Pulmonary artery (tissue), 1 donor: ENCODE data around the genes HOPX and ODAM.

DNA sequence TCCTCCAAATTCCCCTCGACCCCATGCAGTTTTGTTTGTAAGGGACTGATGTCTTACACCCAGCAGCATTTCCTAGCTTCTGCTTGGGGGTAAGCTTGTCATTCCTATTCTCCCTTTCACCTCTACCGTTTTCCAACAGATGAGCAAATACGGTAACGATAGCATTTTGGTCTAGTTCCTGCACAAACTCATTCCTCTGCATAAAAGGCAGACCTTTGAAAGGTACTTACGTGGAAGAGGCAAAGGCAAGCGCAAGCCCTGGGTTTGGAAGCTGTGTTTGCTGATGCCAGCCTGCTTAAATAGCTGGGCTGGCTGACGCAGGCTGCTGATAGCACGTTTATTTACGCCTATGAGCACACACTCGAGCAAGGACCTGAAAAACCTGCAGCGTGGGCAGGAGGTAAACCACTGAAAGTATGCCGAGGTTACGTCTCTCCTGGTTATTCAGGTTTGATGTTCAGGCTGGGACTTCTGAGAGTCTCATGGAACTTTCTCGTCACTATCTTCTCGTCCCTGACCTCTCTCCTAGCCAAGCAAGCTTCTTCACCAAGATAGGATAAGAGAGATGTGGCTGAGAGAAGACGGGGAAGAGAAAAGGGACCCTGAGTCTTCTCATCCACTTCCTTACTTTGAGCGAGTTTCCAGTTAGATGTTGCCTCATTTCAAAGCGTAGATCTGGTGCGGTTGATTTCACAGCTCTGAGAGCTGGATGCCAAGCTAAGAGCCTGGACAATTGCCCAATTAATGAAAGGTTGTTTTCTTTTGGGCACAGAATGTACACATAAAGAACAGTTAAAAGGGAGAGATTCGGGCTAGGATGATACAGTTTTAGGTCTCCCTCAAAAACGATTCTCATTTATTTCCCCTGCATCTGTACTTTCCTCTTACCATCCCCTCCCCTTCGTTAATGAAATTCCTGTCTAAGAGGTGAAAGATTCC, at the start of gene HOPX:
Gene HOPX (minus strand): TSS at position 272 of the 939 bp plus-strand sequence.
- PRO-cap, result no peak

DNA sequence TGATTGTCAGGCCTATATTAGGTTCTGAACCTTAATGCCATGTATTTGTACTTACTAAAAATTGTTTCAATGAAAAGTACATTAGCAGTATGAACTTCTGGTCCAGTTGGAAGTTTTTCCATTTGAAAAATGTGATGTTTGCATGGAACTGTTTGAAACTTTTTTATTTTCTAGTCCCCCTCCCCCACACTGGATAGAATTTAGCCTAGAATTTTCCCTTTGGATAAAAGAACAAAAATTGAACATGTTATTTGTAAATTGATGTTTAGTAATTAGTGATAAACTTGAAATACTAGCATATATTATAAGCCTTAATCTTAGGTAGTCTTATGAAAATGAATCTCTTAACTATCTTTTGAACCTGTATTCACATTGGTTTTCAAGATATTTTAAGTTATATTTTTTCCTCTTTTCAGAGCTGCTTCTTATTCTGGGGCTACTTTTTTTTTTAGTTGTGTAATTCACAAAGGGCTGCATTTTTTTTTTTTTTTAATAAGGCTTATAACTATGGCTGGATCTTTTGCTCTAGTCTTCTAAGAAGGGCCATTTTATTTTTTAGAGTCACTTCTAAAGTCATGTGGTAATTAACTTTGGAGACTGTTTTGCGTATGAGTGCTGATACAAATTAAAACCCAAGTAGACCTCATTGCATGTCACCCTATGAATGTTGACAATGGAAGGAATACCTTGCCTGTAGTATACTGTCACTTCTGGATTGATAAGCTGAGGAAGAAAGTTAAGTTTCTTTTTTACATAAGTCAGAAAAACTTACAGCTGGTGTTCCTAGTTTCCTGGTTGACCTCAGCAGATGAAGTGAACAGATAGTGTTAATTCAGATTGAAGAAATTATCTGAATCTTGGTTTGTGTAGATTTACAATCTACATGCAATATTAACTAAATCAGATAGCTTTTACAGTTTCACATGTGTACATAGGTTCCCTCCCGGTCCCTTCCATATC, 27.1 kb downstream of the REST start:
- PRO-cap, result no peak

GRCh38 chr4:56957994-56958634, 19.3 kb downstream of the NOA1 start:
- PRO-cap, result no peak

DNA sequence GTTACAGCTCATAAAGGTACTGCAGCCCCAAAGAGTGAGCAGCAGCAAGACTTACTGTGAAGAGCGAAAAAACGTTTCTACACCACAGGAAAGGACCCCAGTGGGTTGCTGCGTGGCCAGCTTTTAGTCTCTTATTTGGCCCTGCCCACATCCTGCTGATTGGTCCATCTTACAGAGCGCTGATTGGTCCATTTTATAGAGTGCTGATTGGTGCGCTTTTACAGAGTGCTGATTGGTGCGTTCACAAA, 1014.7 kb upstream of the IGFBP7 start:
- PRO-cap, result no peak

DNA sequence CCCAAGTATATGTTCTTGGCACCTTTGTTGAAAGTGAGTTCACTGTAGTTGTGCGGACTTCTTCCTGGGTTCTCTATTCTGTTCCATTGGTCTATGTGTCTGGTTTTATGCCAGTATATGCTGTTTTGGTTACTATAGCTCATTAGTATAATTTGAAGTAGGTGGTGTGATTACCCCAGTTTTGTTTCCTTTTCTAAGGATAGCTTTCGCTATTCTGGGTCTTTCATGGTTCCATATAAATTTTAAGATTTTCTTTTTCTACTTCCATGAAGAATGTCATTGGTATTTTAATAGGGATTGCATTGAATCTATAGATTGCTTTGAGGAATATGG, 635.2 kb upstream of the ADGRL3 start:
- PRO-cap, result unidirectional peak, minus-strand start at position 68 of the sequence

DNA sequence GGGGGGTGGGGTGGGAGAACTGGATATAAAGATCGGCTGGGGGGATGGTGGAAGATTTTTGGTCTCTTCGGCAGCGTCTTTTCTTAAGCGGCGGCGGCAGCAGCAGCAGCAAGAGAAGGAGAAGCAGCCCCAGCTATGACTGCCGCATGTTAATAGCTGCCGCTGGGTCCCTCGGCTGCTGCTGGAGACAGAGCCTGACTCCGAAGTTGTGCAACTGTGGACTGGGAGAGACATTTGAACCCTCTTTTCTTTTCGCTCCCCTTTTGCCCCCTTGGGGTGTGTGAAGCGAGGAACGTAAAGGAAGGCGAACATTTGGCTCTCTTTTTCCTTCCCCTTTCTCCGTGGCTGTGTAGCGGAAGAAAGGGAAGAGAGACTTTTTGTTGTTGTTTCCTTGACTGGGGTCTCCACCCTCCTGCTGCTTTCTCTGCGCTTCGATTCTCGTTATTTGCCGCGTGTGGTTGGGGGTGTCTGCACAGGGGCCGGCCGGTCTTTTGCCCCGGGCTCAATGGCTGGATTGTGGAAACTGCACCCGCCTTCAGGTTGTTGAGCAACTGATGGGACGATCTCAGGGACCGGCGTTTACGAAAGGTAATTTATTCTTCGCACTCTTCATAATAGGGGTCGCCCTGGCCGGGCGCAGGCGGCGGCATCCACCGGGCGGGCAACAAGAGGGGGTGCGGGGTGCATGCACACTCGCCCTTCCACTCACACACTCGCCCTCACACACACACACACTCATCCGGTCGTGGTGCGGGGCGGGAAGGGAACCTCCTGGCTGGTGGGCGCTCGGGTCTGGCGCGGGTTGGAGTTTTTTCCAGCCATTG, 1.3 kb downstream of the ADGRL3 start:
- PRO-cap, result no peak

- PRO-cap, result no peak
Observed at GRCh38 chr4:62437117-62437379, 1236.9 kb downstream of the ADGRL3 start.

DNA sequence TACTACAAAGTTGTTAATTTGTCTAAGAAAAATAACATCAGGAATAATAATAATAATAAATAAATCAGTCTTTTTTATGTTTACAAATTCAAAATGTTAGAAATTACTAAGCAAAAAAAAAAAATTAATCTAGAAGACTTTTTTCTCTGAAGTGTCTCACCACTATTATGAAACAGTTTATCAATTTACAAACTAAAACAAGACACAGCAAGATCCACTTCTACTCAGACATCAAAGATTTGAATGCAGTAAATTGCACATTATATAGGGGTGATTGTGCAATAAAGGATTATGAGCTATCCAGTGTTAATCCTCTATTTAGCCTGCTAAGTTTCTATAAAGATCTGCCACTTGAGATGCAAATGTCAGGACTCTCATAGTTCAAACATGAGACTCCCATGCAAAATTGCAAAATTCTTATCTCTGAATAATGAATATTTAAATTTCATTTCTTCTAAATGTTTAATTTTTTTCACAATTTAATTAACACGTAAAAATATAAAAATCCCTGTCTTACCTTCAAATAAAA, 2.3 kb downstream of the TECRL start:
- PRO-cap, result no peak

GRCh38 chr4:65241238-65242161, 428.8 kb downstream of the EPHA5 start:
- PRO-cap, result no peak

DNA sequence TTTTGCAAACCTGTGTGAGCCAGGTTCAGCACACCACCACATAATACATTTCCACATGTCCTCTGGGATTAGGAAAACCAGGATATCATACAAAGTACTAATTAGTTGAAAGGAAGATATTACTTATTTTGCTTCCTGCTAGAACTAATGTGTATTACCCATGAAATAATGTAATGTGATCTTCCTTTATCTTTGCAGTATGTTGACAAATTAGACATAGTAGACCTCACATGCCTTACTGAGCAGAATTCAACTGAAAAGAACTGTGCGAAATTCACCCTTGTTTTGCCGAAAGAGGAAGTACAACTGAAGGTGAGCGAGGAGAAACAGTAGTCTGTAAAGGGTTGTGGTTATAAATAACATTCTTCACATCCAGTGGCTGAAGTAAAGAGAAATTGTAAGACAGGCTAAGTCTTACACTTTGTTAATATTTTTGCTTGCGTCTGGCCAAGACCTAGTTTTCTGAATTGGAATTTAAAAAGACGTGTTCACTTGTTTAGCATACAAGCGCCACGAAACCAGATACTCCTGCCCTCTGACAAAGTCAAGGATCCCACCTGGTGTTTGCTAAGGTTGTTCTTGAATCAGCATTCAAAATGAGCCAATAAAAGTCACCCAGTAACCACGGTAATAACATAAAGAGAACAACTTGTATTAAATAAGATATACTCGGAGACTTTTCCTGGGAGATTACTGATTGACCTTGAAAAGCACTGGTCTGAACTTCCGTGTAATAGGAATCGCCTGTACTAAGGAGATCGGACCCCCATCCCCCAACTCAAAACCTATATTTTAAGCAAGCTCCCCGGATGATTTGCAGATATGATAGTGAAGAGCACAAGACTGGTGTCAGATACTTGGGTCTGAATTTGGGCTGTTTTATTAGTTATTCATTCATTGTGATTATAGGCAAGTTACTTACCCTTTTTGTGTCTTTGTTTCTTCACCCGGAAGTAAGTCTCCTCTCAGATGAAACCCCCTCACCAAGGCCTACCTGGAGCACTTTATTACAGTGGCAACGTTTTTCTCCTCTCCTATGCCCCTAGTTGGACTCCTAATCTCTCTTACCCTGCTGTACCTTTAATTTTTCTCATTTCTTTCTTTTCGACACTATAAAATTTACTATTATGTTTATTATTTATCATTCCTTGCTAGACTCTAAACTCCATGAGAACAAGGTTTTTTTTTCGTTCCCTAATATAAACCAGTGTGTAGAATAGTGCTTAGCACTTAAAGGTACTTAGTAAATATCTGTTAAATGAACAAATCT, 17.1 kb downstream of the STAP1 start:
- PRO-cap, result no peak

GRCh38 chr4:68328098-68328710, 21.7 kb downstream of the YTHDC1 start:
- PRO-cap, result no peak

GRCh38 chr4:68750589-68751183, 65.1 kb upstream of the UGT2B10 start:
- PRO-cap, result no peak

DNA sequence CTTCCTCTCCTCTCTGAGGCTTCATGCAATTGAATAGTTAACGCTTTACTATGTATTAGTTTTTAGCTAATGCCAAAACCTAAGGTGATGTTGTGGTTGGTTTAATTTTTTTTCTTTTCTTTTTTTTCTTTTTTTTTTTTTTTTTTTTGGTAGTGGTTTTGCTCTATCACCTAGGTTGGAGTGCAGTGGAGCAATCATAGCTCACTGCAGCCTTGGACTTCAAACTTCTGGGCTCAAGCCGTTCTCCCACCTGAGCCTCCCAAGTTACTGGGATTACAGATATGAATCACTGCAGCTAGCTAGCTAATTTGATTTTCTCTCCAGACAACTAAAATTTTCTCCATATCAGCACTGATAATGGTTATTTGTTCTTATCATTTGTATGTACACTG, 3.3 kb downstream of the UGT2A3 start:
- PRO-cap, result no peak

GRCh38 chr4:69054531-69055213, 41.6 kb upstream of the UGT2B7 start:
- PRO-cap, result no peak

DNA sequence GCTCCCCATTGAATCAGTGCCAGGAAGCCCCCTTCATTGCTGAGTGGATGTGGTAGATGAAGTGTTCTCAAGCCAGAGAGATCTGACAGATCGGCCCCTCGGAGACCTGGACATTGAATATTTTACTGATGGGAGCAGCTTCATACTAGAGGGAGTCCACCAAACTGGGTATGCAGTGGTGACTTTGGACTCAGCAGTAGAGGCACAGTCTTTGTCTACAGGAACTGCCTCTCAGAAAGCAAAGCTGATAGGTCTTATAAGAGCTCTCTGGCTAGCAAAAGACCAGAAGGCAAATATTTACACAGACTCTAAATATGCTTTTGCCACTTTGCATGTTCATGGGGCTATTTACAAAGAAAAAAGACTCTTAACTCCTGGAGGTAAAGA, 35.4 kb upstream of the UGT2B7 start:
- PRO-cap, result no peak

- PRO-cap, result no peak
Observed at GRCh38 chr4:69102597-69103210, 6.4 kb downstream of the UGT2B7 start.

GRCh38 chr4:69664233-69664862, 11.3 kb upstream of the UGT2A1 start:
- PRO-cap, result no peak

DNA sequence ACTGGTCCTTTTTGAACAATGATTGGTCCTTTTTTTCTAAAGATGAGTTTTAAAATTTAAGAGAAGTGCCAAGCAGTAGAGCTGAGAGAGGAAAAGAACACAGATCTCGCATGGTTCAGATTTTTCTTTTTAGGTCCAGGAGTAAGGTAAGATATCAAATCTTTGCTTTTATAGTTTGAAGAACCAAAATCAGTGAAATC, at the start of gene ODAM:
Gene ODAM (plus strand): TSS at position 78 of the 200 bp plus-strand sequence.
- PRO-cap, result no peak

DNA sequence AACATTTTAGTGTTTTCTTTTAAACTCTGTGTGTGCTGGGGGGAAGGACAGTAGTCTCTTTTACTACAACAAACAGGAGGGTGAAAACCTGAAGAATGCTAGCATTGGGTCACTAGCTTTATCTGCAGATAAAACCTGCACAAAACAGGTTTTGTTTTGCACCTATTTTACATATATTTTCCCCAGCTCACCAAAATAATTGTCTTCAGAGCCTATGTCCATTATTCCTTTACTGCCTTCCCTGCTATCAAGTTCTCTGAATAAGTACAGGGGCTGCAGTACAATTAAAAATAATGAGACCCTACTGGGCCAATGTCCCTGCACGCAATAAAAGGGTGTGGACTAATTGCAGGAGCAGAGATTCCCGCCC, 273 bp upstream of the AMBN start:
- PRO-cap, result no peak

- PRO-cap, result no peak
Observed at GRCh38 chr4:70703858-70704369, 15.6 kb downstream of the UTP3 start.